Colon Carcinoma Metastatic in the Brain (tissue), 2 donors: ENCODE data around the gene MED6.

- PRO-cap, 2 experiments = no peak in any of the 2 experiments
Measured at GRCh38 chr14:69059704-69060280, 80.7 kb upstream of the ACTN1 start.

GRCh38 chr14:69153943-69154411 lies 1.1 kb upstream of the DCAF5 start:
- PRO-cap, 2 experiments = no peak in any of the 2 experiments

DNA sequence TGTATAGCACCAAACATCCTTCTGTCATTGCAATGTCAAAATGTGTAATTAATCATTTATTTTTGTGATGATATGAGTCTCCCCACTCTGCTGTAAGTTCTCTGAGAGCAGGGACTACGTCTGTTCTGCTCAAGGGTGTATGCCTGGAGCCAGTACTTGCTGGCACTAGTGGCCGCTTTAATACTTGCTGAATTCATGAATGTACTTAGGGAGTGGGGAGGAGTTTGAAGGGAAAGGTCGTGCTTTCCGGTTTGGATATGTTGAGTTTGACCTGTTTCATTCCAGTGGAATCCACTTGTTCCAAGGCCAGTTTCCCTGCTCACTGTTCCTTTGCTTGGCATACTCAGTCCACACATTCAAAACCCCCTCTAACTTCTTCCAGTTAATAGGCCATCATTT lies 1.9 kb upstream of the DCAF5 start:
- PRO-cap, 2 experiments = no peak in any of the 2 experiments

- PRO-cap, 2 experiments = no peak in any of the 2 experiments
Measured at GRCh38 chr14:69247834-69248204, 12.1 kb upstream of the GALNT16 start.

DNA sequence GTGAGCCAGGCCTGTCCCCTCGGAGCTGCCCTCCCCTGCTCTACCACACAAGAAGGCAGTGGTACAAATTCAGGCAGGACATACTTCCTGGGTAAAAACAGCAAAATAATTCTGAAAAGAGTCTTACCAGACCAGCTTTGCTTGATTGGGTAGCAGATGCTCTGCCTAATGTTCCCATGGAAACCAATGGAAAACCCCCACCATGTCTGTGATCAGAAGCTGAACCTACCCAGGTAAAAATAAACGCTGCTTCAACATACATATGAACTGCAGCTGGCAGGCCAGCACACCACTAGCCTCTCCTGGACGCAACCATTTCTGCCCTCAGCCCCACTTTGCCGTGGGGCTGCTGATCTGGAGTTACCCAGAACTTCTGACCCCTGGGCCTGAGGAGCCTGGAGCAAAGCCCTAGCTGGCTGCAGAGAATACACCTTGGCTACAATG lies 43.2 kb downstream of the ERH start:
- PRO-cap, 2 experiments = no peak in any of the 2 experiments

- PRO-cap, 2 experiments = no peak in any of the 2 experiments
Measured at GRCh38 chr14:69385688-69386265, 12.3 kb downstream of the ERH start.

- PRO-cap, 2 experiments = no peak in any of the 2 experiments
Measured at GRCh38 chr14:69501218-69501739, 16.8 kb downstream of the PLEKHD1 start.

GRCh38 chr14:69775494-69776583 lies 8.9 kb downstream of the SRSF5 start:
- PRO-cap, 2 experiments = no peak in any of the 2 experiments

- PRO-cap, 2 experiments = no peak in any of the 2 experiments
Measured at GRCh38 chr14:69879602-69879961, 366 bp downstream of the SMOC1 start.

DNA sequence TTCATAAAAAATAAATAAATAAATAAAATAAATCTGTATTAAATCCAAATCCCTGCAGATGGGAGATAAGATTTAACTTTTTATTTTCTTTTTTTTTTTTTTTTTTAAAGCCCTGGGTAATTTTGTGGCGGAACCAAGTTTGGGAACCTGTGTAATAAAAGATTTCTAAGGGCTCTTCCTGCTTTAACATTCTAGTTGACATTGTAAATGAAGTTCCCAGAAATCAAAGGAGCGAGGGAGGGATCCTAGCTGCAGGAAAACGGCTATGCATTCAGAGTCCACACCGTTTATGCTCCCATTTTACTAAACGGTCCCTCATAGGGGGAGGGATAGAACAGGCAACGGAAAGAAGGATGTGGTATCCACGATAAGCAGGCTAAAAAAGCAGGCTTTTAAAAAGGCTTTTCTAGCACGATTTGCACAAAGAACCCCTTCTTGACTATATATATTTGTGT lies 633 bp downstream of the SYNJ2BP start:
- PRO-cap, 2 experiments = no peak in any of the 2 experiments

DNA sequence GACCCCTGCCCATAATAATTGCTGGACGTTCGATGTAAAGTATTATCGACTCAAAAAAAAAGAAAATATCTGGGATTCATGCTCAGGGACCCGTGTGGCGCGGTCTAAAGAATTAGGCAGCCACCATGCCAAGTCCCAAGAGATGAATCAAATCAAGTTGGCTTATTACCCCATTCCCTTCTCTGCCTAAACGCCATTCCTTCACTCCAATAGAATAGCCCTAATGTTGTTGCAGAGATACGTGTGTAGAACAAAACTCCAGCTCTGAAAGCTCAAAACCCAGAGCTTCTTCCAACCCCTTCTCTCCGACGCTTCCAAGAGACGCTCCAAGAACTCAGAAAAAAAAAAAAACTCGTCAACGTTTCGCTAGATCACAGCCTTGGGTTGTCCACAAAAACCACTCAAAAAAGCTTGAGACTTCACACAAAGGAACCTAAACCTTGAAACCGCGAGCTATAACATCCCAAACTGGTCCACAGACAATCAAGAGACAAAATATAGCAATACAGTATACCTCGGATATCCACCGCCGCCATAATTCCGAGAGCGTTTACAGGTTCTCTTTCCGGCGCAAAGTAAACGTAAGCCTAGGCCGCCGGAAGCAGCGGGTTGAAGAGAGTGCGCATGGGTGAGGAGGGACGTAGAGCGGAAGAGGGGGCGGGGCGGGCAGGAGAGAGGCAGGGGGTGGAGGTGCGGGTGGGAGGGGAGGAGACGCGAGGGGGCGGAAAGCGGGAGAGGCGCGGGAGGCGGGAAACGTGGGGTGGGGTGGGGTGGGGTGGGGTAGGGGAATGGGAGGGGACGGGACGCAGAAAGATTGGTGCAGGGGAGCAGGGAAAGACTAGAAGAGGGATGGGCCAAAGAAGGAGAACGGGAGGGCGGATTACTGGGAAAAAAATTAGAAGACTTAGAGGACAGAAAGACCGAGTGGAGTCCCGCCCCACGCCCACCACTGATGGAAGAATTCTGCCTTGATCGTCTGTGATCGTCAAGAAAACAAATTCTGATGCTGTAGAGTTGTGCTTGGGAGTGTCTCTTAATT lies at the start of gene MED6:
MED6 (minus strand) TSS at position 554 of the 1,039 bp plus-strand sequence.
- PRO-cap, 2 experiments = peak in 2 of 2 experiments; most common plus-strand start position 651 of the sequence (in 2); most common minus-strand start position 552 of the sequence (in 2)

DNA sequence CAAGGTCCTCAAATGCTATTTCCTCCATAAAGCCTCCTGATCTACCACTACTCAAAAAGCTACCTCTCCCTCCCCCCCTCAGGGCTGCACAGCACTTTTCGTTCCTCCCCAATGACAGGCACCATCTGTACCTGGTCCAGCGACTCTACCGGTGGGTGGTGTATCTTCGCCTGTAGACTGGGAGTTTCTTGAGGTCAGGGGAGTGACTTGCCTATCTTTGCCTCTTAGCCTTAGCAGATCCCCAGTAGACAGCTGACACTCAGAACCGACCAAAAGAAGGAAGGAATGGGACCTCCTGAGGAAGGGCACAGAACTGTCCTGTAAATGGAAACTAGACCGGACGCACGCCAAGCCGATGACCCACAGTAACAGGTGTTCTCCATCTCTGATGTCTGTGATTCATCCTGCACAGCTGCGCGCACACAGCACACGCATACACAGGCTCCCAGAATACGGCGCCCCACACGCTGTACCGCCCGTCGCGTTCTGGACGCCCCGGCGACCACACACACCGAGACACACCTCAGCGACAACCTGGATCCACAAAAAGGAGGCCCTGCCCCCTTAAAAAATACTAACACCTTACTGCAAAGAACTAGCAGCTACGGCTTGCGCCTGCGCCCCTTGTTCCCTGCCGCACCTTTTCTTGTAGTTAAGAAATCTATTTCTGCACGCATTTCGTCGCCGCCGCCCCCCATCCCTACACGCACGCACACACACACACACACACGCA lies 673 bp upstream of the TTC9 start:
- PRO-cap, 2 experiments = peak in 1 of 2 experiments; most common plus-strand start position 397 of the sequence (in 1); most common minus-strand start position 394 of the sequence (in 1)

DNA sequence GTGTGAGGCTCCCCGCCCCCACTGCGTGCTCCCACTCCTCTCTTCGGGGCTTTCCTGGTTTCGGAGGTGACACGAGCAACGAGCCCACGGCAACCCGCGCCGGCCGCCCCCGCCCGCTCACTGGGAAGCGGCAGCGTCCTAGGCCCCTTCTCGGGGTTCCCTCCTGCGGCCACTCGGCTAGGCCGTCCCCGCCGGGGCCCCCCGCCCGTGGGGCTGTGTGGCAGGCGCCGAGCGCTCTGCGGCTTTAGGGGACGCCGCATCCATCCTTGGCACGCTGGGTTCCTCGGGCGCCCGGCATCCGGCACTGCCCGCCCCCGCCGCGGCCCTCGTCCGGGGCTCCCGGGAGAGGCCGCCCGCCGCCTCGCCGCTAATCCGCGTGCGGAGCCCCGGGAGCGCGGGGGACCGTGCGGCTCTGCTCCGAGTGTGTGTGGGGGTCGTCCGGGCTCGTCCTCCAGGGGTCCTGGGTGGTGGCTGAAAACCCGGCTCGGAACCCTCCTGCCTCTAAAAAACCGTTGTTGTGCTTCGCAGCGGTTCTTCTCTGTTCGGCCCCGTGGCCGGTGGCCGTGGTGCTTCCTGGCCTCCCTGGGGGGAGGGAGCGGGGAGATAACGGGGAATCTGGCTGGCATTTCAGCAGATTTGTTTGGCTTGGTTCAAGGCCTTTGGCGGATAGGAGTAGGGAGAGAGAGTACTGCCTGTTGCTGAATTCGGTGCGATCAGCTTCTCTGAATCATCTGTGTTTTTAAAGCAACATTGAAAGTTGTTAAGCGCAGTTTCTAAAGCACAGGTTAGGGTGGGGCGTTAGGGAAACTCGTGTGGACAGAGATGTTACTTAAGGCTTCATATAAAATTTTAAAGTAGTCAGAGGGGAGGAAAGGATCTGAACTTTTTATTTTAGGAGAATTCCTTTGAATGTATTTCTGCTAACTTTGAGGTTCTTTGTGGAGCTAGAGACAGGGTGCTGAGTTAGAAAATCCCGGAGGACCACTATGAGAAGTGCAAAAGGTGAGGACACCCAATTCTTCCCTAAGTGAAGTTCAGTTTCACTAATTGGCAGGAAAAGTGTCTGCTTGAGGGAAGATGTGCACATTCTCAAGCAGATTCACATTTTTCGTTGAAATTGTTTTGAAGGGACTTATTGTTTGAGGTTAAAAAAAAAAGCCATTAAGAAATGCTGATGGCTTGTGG lies 1.3 kb downstream of the PCNX1 start:
- PRO-cap, 2 experiments = peak in 1 of 2 experiments; most common minus-strand start position 122 of the sequence (in 1)

DNA sequence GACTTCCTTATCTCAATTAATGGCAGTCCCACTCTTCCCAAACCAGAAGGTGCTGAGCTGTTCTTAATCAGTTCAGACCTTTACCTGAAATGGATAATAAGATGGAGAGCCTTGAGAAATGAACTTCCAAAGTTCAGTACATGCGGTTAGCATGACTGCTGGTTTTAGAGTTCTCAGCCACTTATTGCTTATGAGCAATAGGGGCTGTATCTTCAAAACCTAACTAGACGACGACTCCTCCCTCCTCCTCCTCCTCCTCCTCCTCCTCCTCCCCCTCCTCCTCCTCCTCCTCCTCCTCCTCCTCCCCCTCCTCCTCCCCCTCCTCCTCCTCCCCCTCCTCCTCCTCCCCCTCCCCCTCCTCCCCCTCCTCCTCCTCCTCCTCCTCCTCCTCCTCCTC lies 2.5 kb downstream of the PCNX1 start:
- PRO-cap, 2 experiments = no peak in any of the 2 experiments

DNA sequence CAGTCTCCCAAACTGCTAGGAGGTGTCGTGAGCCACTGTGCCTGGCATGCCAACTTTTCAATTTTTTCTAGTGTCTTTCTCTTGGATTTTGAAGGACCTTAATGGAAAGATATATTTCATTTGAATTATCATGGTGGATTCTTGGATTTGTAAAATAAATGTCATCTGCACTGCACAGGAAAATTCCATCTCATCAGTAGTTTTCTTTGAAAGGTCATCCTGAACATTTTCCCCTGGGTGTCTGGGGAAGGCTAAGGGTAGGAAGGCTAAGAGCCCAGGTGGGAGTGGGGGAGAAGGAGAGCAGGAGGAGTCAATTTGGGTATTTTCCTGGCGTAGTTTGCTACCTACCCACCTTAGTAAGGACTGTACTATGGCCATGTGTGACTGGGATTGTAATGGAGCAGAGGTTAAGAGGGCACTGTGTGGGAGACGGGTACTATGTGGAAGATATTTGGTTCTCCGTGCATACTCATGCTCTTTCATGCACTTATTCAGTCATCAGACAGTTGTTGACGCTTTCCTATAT lies 24.6 kb downstream of the SIPA1L1 start:
- PRO-cap, 2 experiments = no peak in any of the 2 experiments

GRCh38 chr14:71351594-71352278 lies 31.5 kb downstream of the SIPA1L1 start:
- PRO-cap, 2 experiments = no peak in any of the 2 experiments

DNA sequence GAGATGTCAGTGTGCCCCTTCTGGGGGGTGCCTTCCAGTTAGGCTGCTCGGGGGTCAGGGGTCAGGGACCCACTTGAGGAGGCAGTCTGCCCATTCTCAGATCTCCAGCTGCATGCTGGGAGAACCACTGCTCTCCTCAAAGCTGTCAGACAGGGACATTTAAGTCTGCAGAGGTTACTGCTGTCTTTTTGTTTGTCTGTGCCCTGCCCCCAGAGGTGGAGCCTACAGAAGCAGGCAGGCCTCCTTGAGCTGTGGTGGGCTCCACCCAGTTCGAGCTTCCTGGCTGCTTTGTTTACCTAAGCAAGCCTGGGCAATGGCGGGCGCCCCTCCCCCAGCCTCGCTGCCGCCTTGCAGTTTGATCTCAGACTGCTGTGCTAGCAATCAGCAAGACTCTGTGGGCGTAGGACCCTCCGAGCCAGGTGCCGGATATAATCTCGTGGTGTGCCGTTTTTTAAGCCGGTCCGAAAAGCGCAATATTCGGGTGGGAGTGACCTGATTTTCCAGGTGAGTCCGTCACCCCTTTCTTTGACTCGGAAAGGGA lies 83.9 kb upstream of the RGS6 start:
- PRO-cap, 2 experiments = no peak in any of the 2 experiments

- PRO-cap, 2 experiments = no peak in any of the 2 experiments
Measured at GRCh38 chr14:71985805-71986240, 53.6 kb downstream of the RGS6 start.

- PRO-cap, 2 experiments = no peak in any of the 2 experiments
Measured at GRCh38 chr14:72714030-72714539, 179.8 kb downstream of the DPF3 start.

DNA sequence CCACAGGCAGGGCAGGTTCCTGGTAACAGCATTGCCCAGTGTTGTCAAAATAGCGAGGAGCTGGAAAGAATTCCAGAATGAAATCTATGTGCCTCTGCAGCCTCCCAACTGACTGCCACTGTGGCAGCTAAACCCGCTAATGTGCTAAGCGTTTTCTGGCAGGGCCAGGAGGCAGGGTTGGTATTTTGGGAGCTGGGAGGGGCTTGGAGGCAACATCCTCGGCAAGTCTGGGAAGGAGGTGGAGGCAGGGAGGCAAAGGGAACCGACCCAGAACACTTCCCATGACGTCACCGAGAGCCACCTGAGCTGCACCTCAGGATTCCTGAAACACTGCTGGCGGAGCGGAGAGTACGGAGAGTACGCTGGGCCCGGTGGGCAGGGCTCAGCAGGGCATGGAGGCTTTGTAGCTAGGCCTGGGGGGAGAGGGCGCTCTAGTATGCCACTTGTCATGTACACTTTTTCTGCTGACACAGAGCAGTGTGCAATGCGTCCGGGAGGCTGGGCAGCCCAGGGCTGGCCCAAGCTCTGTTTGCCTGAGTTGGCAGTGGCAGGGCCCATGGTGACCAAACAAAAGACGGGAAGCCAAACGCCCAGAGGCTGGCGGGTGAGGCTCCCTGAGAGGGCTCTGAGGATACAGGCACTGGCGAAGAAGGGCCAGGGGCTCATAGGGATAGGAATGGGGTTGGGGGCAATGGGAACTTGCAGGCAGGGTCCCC lies 81.5 kb downstream of the DPF3 start:
- PRO-cap, 2 experiments = no peak in any of the 2 experiments